ENCODE measurements around a stretch of chr14.

GRCh38 chr14:24311636-24312161 is 397 bp downstream of the LTB4R start:
- PRO-cap, result no peak

GRCh38 chr14:24338678-24339084 is 1.1 kb downstream of the RIPK3 start:
- PRO-cap, result no peak

DNA sequence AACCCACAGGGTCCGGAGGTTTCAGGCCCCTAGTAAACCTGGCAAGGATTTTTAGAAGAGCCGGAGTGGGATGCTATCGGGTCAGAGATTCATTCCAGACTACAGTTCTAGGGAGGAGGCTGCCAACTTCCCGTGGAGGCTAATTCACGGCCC is 836 bp upstream of the NFATC4 start:
- PRO-cap, result bidirectional peak, plus-strand start at position 104 of the sequence, minus-strand start at position 101 of the sequence

DNA sequence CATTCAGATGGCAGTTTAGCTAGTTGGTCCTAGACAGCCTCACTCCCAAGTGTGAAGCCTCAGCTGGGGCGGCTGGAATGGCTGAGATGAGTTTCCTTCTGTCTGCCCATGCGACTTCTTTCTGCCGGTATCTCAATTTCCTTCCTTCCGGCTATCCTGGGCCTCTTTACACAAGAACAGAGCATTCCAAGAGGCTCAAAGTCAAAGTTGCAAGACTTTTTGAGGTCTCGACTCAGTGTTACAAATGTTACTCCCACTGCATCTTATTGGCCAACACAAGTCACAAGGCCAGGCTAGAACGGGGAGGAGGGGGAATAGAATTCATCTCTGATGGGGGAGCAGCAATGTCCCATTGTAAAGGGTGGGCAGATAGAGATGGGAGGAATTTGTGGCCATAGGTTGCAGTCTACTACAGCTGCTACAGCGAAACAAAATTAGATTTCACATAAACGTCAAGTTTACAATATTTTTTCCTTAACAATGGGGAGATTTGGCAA is 9.6 kb upstream of the NYNRIN start:
- PRO-cap, result no peak

- PRO-cap, result no peak
Observed at GRCh38 chr14:24418422-24418977, 11.0 kb downstream of the CBLN3 start.

- PRO-cap, result no peak
Observed at GRCh38 chr14:24438578-24439422, 3.8 kb downstream of the SDR39U1 start.

GRCh38 chr14:24827529-24828132 is 193.6 kb upstream of the GZMB start:
- PRO-cap, result no peak

- PRO-cap, result no peak
Observed at GRCh38 chr14:24844068-24844496, 205.9 kb downstream of the STXBP6 start.

GRCh38 chr14:24880053-24880419 is 169.9 kb downstream of the STXBP6 start:
- PRO-cap, result unidirectional peak, minus-strand start at chr14:24880141

DNA sequence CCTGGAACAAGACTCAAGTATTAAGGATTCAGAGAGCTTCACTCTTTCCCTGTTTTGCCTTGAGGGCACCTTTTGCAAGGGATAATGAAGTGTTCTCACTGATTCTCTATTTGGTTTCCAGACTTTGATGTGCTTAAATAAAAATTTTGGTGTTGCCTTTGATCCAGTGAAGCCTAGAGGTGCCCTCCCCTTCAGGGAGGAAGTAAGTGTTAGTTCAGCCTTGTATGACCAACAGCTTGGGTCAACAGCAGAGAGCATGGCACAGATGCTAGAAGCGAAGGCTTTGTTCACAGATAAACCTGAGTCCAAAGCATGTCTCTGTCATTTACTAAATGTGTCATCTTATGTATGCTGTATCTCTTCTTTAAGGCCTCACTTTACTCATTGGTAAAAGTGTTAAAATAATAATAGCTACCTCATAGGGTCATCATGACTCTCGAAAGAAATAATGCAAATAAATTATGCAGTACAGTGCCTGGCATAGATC is 52.9 kb upstream of the STXBP6 start:
- PRO-cap, result no peak

DNA sequence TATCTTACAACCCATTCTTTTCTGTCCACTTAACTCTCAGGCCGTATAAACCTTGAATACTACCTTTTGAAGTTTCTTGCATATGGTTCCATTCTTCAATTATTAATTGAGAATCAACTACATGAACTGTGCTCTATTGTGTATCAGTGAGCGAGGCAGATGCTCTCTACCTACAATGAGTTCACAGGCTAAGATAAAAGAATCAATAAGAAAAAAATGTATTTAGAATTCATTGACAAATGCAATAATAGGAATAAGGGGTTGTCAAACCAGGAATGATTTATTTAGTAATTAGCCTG is 831.0 kb upstream of the NOVA1 start:
- PRO-cap, result no peak

GRCh38 chr14:28504475-28504941 is 262.1 kb upstream of the FOXG1 start:
- PRO-cap, result no peak

DNA sequence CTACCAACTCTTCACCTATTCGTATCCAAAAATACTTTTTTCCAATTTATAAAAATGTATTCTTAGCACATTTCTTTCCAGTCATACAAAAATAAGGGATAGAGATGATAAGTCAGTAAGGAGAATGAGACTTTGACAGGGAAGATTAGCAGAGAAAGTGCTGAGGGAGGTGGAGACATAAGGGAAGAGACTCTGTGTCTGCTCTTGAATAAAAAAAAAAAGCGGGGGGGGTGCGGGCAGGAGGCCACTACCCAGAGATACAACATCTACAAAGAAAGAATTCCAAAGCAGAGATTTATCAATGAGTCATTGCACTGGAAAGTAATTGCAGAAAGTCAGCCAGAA is 267.0 kb upstream of the PRKD1 start:
- PRO-cap, result no peak

GRCh38 chr14:30225159-30225603 is 297.5 kb upstream of the PRKD1 start:
- PRO-cap, result no peak

DNA sequence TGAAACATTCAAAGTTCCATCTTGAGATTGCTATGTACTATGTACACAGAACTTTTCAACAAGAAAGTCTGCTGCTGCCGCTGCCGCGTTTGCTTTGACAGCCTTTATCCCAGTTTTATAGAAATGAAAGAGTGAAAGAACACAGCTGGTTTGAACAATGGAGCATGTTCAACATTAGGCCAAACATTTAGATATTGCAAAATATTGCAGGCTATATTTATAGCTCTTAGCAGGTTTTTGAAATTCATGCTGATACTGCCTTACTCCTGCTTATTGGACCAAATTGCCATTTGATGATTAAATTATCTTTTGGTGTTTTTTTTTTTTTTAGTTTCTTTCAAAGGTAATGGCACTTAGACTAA is 299.8 kb upstream of the PRKD1 start:
- PRO-cap, result no peak

GRCh38 chr14:30559559-30560148 is 696 bp downstream of the G2E3 start:
- PRO-cap, result no peak

GRCh38 chr14:30621025-30622100 is 756 bp upstream of the SCFD1 start:
- PRO-cap, result no peak

DNA sequence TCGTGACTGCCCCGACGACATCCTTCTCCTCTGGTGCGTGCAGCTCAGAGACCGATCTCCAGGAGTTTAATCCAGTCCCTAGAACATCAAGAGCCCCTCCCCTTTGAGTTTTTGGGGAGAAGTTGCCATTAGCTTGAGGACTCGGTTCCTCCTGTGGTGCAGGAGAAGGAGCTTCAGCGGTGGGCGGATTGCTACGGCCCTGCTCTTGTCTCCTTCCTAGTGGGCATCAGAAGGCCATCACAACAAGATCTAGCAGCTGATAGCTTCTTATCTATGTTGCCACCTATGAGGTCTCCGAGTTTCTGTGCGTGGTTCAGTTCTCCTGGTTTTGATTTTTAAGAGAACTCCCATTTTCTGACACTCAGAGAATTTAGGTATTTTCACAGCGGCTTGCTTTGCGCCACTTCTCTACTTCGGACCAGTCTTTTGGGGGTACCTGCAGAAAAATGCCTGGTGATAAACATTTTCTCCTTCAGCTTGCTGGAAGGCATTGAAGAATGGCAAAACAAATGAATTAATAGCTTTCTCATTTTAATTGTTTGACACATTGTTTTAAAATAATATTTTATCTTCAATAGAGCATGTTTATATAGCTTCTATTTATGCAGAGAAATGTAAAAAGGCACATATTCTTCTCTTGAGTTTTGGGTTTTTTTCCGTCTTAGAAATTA is 446 bp downstream of the SCFD1 start:
- PRO-cap, result unidirectional peak, plus-strand start at position 164 of the sequence

DNA sequence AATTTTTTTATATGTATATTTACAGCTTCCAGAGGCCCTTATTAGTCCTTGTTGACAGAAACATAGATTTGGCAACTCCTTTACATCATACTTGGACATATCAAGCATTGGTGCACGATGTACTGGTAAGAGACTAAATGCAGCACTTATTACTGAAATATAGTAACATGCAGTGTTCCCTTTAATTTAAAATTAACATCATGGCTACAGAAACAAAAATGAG is 31.3 kb downstream of the SCFD1 start:
- PRO-cap, result no peak

- PRO-cap, result no peak
Observed at GRCh38 chr14:30909875-30910567, 35.7 kb downstream of the COCH start.